ENCODE results near the genes LAMP1 and C13orf46.

- PRO-cap, 3 experiments: peak in 1 of 3 experiments; most common plus-strand start chr13:112996085 (in 1); most common minus-strand start chr13:112995995 (in 1)
- RAMPAGE, long total RNA: no peak
These were observed 26.7 kb downstream of the MCF2L start for GRCh38 chr13:112995509-112996327.

DNA sequence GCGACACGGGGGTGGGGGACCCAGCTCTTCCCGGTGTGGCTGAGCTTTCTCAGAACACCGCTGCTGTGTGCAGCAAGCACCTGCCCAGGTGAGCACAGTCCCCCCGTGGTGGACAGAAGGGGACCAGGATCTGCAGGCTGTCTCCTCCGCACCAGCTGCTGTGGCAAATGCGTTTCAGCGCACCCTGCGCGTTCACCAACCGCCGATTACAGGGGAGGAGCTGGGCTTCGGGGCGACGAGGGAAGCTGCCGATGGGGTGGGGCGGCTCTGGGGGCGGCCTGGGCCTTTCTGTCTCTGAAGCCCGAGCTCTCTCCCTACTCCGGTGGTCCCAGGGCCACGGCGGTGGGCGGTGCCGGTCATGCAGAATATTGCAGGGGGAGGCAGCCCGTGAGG is 54.6 kb upstream of the F7 start:
- PRO-cap, 3 experiments: peak in 1 of 3 experiments; most common plus-strand start position 202 of the sequence (in 1); most common minus-strand start position 168 of the sequence (in 1)
- RAMPAGE, long total RNA: no peak

GRCh38 chr13:113129883-113130716 is 7.5 kb downstream of the F10 start:
- PRO-cap, 3 experiments: peak in 2 of 3 experiments; most common plus-strand start chr13:113130162 (in 1); most common minus-strand start chr13:113130255 (in 2)
- RAMPAGE, long total RNA: no peak

DNA sequence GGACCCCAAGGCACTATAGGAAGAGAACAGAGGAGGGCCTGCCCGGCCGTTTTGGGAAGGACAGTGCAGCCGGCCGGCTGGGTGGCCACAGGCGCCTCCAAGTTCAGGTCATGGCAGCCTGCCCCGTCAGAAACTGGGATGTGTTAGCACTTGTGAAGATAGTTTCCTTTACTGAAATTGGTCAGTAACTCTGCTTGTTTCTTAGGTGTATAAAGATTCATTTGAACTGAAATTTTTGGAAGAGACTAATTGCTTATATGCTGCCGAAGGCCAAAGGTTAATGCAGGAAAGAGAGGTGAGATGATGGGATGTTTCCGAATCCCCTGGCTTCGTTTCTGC is 24.2 kb downstream of the CUL4A start:
- PRO-cap, 3 experiments: no peak in any of the 3 experiments
- RAMPAGE, long total RNA: no peak

GRCh38 chr13:113291826-113292785 is 4.9 kb upstream of the LAMP1 start:
- PRO-cap, 3 experiments: no peak in any of the 3 experiments
- RAMPAGE, long total RNA: no peak

DNA sequence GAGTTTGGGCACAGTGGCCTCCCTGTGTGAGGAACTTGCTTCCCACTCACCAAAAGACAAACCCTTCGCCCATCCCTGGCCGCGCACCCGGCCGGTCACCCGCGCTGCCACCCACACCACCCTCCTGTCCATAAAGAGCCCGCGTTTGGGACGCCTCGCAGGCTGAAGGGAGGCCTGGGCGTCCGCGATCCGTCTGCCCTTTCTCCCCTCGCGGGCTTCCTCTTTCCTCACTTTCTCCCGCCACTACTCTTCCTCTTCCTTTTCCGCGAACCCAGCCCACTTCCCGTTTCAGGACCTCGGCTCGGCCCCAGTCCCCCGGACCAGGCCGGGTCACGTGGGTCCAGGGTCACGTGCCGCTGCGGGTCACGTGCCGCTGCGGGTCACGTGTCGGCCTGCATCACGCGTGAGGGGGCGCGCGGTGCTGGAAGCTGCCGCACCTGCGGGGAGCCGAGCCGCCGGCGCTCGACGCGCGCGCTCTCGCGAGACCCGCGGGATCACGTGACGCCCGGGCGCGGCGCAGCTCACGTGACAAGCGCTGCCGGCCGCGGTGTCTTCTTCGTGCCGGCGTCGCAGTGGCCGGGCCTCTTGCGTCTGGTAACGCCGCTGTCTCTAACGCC is at the start of gene LAMP1:
LAMP1 (plus strand) TSS at position 524 of the 617 bp plus-strand sequence.
- PRO-cap, 3 experiments: peak in 3 of 3 experiments; most common plus-strand start position 550 of the sequence (in 2); most common minus-strand start position 336 of the sequence (in 2)
- RAMPAGE, long total RNA: no peak

GRCh38 chr13:113300087-113300455 is 3.0 kb downstream of the LAMP1 start:
- PRO-cap, 3 experiments: no peak in any of the 3 experiments
- RAMPAGE, long total RNA: no peak

DNA sequence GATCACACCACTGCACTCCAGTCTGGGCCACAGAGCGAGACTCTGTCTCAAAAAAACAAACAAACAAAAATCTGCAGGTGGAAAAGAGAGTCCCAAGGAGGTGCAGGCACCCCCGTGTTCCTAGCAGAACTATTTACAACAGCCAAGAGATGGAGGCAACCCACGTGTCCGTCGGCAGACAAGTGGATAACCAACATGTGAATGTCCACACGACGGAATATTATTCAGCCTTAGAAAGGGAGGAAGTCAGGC is 29.5 kb downstream of the LAMP1 start:
- PRO-cap, 3 experiments: no peak in any of the 3 experiments
- RAMPAGE, long total RNA: no peak

DNA sequence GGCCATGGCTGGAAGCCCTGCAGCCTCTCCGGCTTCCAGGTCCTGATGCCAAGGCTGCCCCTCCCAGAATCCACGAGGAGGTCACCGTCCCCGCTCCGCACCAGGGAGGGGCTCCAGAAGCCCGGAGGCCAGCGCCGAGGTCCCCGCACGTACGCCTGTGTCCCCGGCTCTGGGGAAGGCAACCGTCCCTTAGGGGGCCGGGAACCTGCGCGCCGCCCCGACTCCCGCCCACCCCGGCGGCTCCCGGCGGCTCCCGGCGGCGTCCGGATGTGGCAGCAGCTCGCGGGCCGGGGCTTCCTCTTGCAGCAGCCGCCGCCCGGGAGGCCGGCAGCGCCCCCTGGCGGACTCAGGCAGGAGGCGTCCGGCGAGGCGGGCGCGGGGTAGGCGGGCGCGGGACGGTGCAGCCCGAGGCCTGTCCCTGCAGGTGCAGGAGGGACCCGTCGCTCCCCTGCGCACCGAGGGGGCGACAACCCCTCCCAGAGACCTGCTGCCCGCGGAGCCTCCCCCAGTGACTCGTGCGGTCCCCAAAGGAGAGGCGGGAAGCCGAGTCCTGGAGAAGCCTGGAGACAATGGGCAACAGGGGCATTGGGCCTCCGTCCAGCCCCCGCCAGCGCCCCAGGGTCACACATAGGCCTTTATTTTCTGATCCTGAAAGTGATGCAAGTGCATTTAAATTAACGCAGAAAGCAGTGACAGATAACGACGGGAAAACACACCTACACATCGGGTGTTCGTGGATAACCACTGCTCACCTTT is 30.1 kb upstream of the GRTP1 start:
- PRO-cap, 3 experiments: peak in 2 of 3 experiments; most common plus-strand start position 349 of the sequence (in 1); most common minus-strand start position 274 of the sequence (in 2)
- RAMPAGE, long total RNA: no peak

DNA sequence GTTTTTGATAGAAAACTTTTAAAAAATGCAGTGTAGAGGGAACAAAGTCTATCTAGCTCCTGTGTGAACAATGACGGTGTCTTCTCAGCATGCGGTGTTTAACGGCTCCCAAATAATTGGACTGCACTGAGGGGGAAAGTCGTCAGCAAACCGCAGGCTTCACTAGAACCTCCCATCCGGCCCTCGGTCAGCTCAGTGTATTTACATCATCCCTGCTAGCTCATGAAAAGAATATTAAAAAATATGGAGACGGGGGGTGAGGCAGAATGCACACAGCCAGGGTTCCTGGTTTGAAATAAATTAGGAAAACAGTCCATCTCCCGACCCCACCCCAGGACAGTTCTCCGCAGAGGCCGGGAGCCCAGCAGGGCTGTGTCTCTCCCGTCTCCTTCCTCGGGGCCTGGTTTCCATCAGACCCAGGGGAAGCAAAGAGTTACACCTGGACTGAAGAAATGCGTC is 757 bp upstream of the ADPRHL1 start:
- PRO-cap, 3 experiments: no peak in any of the 3 experiments
- RAMPAGE, long total RNA: no peak

- PRO-cap, 3 experiments: no peak in any of the 3 experiments
- RAMPAGE, long total RNA: no peak
These were observed 17.0 kb downstream of the TFDP1 start for GRCh38 chr13:113601166-113602382.

DNA sequence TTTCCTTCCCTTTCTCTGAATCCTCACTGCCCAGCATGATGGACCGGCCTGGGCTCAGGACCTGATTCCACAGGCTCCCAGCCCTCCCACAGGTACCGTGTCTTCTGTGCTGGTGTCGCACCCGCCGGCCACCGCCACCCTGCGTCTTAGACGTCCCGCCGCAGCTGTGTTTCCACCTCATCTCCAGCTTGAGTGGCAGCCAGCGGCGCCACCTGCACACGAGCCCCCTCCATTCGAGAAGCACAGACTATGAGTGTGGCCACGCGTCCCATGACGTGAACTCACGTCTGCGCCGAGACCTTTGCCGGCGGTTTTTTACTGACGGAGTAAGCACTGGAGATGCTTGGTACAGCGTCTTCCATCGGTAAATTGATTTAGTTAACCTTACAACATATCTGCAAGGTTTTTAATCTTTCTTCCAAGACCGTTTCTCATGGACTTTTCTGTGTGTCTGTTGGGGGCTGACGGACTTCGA is 10.1 kb downstream of the ATP4B start:
- PRO-cap, 3 experiments: no peak in any of the 3 experiments
- RAMPAGE, long total RNA: no peak

- PRO-cap, 3 experiments: no peak in any of the 3 experiments
- RAMPAGE, long total RNA: no peak
These were observed 285 bp upstream of the ATP4B start for GRCh38 chr13:113658268-113658697.

DNA sequence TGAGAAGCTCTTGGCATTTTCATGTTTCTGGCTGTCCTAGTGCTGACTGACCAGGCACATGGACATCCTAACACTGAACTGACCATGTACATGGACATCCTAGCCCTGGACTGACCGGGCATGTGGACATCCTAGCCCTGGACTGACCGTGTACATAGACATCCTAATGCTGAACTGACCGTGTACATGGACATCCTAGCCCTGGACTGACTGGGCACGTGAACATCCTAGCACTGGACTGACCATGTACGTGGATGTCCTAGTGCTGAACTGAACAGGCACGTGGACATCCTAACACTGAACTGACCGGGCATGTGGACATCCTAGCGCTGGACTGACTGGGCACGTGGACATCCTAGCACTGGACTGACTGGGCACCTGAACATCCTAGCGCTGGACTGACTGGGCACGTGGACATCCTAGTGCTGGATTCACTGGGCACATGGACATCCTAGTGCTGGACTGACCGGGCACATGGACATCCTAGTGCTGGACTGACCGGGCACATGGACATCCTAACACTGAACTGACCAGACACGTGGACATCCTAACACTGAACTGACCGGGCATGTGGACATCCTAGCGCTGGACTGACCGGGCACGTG is 30.7 kb downstream of the TMEM255B start:
- PRO-cap, 3 experiments: no peak in any of the 3 experiments
- RAMPAGE, long total RNA: no peak

DNA sequence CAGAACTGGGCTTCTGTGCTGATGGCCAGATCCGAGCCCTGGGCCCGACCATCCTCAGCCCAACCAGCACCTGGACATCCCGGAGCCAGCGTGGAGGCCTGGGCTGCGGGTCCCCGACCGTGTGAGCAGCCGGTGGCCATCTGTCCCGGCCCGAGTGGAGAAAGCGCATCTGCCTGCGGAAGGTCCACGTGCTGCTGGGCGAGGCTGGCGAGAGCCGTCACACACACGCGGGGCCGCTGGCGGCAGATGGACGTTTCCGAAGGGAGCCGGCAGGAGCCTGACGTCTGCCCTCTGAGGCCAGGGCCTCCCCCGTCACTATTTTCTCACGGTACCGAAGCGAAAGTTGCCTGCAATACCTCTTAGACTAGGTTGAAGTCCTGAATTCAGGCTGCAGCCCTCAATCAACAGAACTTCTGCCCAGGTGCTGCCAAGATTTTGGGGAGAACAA is 45.4 kb downstream of the GAS6 start:
- PRO-cap, 3 experiments: no peak in any of the 3 experiments
- RAMPAGE, long total RNA: no peak

DNA sequence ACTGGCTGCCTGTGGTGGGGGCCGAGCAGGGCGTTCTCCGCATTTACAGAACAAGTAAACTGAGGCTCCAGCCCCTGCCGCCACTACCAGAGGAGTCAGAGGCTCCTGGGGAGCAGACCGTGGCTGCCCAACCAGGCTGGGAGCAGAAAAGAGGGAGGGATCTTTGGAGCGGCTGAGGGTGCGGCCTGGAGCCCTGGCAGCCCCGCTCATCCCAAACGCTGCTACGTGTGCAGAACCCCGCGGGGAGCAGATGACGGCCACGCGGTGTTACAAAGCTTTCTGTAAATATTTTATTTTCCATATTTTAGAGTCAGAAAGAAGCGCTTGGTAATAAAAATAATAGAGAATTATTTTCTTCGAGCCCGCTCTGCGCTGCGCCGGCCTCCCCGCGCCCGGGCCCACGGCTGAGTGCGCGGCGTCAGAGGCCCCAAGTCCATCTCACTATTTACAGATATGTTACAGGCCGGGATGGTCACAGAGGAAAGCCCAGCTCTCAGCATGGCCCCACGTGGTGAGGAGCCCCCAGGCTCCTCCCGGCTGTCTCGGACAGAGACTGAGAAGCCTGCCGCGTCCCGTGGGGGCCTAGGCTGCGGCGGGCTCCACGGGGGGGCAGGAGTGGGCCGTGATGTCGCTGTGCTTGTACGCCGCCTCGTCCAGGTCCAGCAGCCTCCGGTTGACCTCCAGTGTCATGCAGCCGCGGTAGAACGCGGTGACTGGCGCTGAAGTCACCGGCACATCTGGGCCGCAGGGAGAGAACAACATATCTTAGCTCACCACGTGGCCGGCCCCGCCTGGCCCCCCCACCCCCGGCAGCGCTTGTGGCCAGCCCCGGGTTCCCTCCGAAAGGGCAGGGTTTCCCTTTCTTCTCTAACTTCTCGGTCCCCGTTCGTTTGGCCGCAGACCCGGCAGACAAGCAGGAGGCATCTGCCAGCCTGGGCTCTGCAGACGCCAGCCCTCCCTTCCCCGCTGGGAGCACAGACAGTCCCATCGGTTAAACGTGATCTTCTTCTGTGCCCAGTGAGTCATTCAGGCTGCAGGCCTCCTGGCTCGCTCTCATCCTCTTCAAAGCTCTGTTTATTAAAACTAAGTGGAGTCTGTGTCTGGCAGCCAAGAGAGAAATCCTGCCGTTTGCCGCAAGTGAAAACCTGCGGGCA is 43.2 kb downstream of the GAS6 start:
- PRO-cap, 3 experiments: no peak in any of the 3 experiments
- RAMPAGE, long total RNA: no peak

DNA sequence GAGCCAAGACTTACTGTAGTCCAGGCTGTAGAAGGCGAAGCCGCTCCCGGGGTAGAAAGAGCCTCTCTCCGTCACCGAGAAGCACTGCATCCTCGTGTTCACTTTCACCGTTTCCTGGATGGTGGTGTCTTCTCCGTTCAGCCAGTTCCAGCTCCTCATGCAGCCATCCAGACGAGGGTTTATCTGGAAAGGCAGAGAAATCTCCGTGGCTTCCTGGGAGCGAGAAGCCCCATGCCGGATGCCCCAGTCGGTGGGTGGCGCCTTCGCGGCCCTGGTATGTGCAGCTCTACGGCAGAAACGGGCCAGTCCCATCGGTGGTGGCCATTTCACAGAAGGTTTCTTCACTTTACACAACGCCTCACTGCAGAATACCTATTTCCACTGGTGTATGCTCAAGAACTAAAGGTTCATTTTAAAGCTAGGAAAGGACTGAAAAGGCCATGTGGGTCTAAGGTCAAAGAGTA is 36.9 kb downstream of the GAS6 start:
- PRO-cap, 3 experiments: no peak in any of the 3 experiments
- RAMPAGE, long total RNA: no peak

GRCh38 chr13:113837051-113838321 is 26.4 kb downstream of the GAS6 start:
- PRO-cap, 3 experiments: peak in 1 of 3 experiments; most common minus-strand start chr13:113837372 (in 1)
- RAMPAGE, long total RNA: no peak

DNA sequence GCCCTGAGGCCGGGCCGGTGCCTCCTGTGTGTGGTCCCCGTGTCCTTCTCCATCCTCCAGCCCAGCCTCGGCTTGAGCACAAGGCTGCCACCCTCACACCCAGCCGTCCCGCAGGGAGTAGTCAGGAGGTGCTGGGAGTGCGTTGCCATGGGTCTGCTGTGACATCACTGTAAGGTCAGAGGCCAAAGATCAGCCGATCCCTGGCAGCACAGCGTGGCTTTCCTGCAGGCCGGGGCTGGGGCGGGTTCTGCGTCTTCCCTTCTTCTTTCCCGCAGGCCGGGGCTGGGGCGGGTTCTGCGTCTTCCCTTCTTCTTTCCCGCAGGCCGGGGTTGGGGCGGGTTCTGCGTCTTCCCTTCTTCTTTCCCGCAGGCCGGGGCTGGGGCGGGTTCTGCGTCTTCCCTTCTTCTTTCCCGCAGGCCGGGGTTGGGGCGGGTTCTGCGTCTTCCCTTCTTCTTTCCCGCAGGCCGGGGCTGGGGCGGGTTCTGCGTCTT is at the start of gene C13orf46:
C13orf46 (minus strand) TSS at position 132 of the 491 bp plus-strand sequence.
- PRO-cap, 3 experiments: no peak in any of the 3 experiments
- RAMPAGE, long total RNA: no peak

DNA sequence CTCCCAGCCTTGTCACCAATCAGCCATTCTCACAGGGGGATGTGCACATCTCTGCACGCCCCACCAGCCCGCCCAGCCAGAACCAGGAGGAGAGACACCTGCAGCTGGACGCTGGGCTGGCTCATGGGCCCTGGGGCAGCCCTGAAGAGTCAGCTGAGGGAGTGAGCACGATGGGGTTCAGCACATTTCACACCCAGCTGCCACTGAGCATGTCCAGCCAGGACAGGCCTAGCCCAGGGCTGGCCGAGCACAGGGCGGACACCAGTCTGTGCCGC is 8.2 kb upstream of the C13orf46 start:
- PRO-cap, 3 experiments: no peak in any of the 3 experiments
- RAMPAGE, long total RNA: no peak

Data from cerebellum (tissue), 5 donors.